Osteoblast (primary cell): ENCODE data around the genes GKN1 and ANTXR1.

DNA sequence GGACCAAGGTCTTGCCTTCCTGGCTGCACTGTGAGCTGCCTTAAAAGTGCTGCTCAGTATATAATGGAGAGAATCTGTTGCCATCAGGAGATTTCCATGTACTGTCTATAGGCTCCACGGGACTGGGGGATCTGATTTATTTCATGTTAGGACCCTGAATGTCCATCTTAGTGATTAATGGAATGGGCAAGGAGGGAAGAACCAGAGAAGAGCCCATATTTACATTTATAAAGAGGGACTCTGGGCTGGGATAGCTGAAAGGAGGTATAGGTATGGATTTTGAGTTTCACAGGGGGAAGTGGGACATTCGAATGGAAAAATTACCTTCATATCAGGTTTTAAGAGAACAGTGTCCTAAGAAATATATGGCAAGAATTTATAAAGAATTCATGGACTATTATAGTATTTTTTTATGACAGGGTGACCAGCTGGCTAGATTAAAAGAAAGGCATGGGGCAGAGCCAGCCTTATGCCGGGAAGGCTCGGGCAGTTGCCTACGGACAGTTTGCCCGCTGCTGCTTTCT, 24.3 kb downstream of the PLEK start:
- CAGE, long polyA plus RNA = no peak
- RRBS = no CpG with 5 or more reads among the region's 6 CpGs

- CAGE, long polyA plus RNA = no peak
- RRBS = no CpG with 5 or more reads among the region's 1 CpG
Measured at GRCh38 chr2:68426557-68426723, 40.7 kb downstream of the FBXO48 start.

DNA sequence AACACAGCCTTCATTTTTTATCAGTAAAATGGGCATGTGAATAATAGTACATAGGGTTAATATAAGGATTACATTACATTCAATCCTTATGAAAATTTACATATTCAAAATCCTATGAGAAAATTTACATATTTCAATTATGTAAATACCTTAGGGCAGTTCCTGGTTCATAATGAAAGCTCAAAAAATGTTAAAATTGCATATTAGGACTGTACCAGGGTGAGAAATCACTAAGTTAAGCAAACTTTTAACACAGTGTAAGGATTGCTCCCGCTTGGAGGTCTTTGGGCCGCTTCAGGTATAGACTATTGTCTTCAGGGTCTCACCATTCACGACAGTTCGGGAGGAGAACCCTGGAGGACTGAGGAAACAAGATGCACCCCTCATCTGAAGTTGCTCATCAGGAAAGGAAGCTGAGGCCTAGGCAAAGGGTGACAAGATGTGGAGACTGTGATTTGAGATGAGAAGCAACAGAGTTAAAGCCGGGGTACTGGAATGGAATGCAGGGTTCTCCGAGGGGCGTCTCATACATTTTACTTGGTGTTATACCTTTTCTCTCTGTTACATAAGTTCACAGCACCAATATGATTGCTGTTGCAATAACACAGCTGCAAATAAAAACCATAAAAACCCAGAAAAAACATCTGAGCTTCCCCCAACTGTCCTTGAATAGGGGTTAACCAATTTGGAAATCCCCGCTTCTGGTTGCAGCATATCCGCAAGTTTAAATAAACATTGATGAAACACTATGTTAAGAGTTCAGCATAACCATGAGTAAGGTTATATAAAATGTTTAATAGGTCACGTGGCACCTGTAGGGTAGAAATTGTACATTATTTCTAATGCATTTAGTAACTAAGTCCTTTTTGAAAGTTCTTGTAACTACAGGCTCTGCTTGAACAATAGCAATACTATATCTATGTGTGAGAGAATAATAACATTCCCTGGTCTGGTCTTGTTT, 40.1 kb downstream of the FBXO48 start:
- CAGE, long polyA plus RNA = no peak
- RRBS = no CpG with 5 or more reads among the region's 10 CpGs

DNA sequence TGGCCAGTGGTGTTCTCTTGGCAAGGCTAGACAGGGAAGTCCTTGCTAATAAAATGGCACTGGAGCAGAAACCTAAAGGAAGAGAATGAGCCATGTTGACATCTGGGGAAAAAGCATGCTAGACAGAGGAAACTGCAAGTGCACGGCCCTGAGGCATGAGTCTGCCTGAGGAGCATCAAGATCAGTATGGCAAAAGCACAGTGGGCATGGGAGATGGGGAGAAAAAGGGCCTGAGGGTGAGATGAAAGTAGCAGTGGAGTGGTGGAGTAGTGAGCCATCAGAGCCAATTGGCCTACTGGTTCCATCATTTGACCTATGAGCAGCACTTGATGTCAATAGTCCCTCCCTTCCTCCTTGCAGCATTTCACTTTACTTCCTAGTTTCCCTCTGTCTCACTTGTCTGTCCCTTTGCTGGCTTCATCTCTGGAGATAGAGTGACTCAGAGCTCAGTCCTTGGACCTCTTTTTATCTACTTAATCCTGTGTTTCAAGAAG, 32.2 kb downstream of the FBXO48 start:
- CAGE, long polyA plus RNA = no peak
- RRBS = no CpG with 5 or more reads among the region's 1 CpG

- CAGE, long polyA plus RNA = no peak
- RRBS = no CpG with 5 or more reads among the region's 2 CpGs
Measured at GRCh38 chr2:68512844-68513924, 45.8 kb downstream of the APLF start.

GRCh38 chr2:68742623-68743012, 8.0 kb downstream of the ARHGAP25 start:
- CAGE, long polyA plus RNA = no peak

- CAGE, long polyA plus RNA = no peak
- RRBS = no CpG with 5 or more reads among the region's 6 CpGs
Measured at GRCh38 chr2:68764357-68765187, 30.0 kb downstream of the ARHGAP25 start.

GRCh38 chr2:68769833-68770292, 35.3 kb downstream of the ARHGAP25 start:
- CAGE, long polyA plus RNA = no peak
- RRBS = no CpG with 5 or more reads among the region's 4 CpGs

DNA sequence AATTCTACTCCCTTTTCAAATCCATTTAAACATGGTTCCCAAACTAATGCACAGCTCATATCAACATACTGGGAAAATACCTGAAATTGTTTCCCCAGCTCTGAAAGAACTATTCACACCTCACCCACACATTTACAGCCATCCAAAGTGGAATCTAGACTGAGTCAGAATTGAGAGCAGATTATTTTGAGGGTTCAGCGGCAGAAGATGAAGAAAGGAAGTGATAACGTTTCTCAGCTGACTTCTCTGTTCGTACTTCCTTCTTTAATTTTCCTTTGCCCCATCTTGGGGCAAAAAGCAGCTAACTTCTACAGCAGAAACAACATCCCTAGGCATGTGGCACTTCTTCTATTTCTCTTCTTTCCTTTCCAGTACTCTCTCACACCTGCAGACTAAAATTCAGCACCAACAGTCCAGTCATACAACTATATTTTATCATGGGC, 35.7 kb downstream of the ARHGAP25 start:
- CAGE, long polyA plus RNA = no peak
- RRBS = no CpG with 5 or more reads among the region's 3 CpGs

- CAGE, long polyA plus RNA = no peak
- RRBS = no CpG with 5 or more reads among the region's 4 CpGs
Measured at GRCh38 chr2:68776656-68777151, 42.1 kb downstream of the ARHGAP25 start.

GRCh38 chr2:68837102-68837533, 34.1 kb downstream of the BMP10 start:
- CAGE, long polyA plus RNA = no peak
- RRBS = no CpG with 5 or more reads among the region's 14 CpGs

DNA sequence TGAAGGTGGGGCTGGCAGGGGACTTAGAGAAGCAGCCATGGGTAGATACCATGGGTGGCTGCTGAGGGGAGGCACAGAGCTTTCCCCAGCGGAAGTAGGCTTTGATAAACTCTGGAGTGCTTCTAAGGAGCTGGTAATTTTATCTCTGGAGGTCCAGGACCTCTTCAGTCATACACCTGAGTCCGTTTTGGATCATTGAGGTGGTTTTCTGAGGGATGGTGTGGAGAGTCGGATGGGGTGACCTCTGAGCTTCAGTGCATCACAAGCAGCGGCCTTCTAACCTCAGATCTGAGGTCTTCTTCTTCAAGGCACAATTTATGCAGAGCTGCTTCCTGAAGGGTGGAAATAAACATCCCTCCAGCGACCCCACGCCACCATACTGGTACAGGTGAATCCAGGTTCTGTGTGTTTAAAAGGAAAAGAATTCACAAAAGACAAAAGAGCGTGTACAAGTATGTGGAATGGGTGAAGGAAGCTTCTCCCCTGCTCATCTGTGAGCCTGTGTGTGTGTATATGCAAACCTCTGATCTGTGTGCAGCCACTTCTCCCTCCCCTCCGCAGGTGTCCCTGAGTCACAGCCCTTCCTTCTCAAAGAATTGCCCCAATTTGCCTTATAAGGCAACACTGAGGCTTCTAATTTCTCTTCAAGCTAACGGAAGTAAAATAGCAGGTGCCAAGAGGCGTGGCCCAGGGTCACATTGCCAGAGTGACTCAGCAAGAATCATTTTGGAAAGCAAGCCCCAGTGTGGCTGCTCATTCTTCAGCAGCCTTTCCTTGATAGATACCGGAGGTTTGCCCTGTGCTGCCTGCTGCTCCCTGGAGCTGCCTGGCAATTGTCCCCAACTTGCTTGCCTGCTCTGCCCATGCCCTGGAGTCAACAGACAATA, 37.0 kb upstream of the BMP10 start:
- CAGE, long polyA plus RNA = no peak
- RRBS = no CpG with 5 or more reads among the region's 11 CpGs

GRCh38 chr2:68974395-68974847, at the start of gene GKN1:
Gene GKN1 (plus strand): TSS chr2:68974636.
- CAGE, long polyA plus RNA = no peak
- RRBS = no CpG with 5 or more reads among the region's 1 CpG

GRCh38 chr2:69012632-69014096, at the start of gene ANTXR1:
Gene ANTXR1 (plus strand): TSS chr2:69013179.
- CAGE, long polyA plus RNA = start-site peak on the plus strand at chr2:69013175-69013196, 353 and 246 reads in 2 replicates; start-site peak on the plus strand at chr2:69013287-69013424, 1,022 and 756 reads in 2 replicates
- RRBS = under 1% methylated on average over 13 of the region's 94 CpGs

- CAGE, long polyA plus RNA = no peak
- RRBS = no CpG with 5 or more reads among the region's 4 CpGs
Measured at GRCh38 chr2:69046125-69046726, 33.2 kb downstream of the ANTXR1 start.

- CAGE, long polyA plus RNA = no peak
- RRBS = no CpG with 5 or more reads among the region's 5 CpGs
Measured at GRCh38 chr2:69196279-69196925, 183.4 kb downstream of the ANTXR1 start.

GRCh38 chr2:69196927-69197383, 184.0 kb downstream of the ANTXR1 start:
- CAGE, long polyA plus RNA = no peak
- RRBS = no CpG with 5 or more reads among the region's 4 CpGs

GRCh38 chr2:69201220-69202234, 185.5 kb downstream of the GFPT1 start:
- CAGE, long polyA plus RNA = no peak
- RRBS = no CpG with 5 or more reads among the region's 13 CpGs

GRCh38 chr2:69341929-69342422, 45.1 kb downstream of the GFPT1 start:
- CAGE, long polyA plus RNA = no peak
- RRBS = no CpG with 5 or more reads among the region's 3 CpGs

- CAGE, long polyA plus RNA = no peak
- RRBS = no CpG with 5 or more reads among the region's 10 CpGs
Measured at GRCh38 chr2:69347932-69348462, 39.0 kb downstream of the GFPT1 start.